Cardiac muscle cell (in vitro differentiated cells and primary cell): ENCODE measurements around the genes PJA1, NALF2 and ARR3.

GRCh38 chrX:68794704-68795198 is 34.1 kb upstream of the EFNB1 start:
- RAMPAGE, long total RNA = no peak
- RRBS = no CpG with 5 or more reads among the region's 4 CpGs

- RAMPAGE, long total RNA = no peak
- RRBS = no CpG with 5 or more reads among the region's 3 CpGs
These were observed 10.0 kb downstream of the EFNB1 start for GRCh38 chrX:68838848-68839173.

DNA sequence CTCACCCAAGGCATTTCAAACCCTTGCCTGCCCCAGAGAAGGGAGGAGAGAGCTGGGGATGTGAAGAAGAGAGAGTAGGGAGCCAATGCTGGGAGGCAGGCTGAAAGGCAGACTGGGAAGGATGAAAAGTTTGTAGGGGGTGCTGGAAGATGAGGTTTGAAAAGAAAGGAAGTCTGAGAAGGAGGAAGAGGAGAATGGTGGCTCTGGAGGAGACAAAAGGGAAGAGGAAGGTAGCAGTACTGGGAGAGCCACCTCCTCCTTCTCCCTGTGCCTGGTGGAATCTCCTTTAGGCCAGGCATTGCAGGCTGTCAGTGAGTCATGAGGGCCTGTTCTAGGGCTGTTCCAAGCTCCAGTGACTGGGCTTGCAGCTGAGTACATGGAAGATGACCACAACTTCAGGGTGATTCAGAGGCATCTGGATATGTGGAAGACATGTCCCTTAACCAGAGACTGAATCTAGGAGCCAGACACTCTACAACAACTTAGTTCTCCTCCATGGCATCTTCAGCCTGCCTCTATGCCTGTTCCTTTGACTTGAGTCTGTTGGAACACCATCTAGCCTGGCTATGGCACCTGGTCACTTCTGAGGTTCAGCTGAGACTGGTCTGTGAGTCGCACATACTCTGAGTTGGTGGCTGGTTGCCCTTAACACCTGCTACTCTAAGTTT is 107.8 kb downstream of the EFNB1 start:
- RAMPAGE, long total RNA = no peak
- RRBS = no CpG with 5 or more reads among the region's 1 CpG

GRCh38 chrX:69126604-69127031 is 38.6 kb downstream of the PJA1 start:
- RAMPAGE, long total RNA = no peak
- RRBS = no CpG with 5 or more reads among the region's 6 CpGs

- RAMPAGE, long total RNA = start-site peak on the minus strand at chrX:69165431-69165497, 3,634 and 2,360 reads in 2 replicates
- RRBS = no CpG with 5 or more reads among the region's 26 CpGs
These were observed at the start of gene PJA1 for GRCh38 chrX:69165353-69165894. Gene PJA1 (minus strand): TSS chrX:69165453.

DNA sequence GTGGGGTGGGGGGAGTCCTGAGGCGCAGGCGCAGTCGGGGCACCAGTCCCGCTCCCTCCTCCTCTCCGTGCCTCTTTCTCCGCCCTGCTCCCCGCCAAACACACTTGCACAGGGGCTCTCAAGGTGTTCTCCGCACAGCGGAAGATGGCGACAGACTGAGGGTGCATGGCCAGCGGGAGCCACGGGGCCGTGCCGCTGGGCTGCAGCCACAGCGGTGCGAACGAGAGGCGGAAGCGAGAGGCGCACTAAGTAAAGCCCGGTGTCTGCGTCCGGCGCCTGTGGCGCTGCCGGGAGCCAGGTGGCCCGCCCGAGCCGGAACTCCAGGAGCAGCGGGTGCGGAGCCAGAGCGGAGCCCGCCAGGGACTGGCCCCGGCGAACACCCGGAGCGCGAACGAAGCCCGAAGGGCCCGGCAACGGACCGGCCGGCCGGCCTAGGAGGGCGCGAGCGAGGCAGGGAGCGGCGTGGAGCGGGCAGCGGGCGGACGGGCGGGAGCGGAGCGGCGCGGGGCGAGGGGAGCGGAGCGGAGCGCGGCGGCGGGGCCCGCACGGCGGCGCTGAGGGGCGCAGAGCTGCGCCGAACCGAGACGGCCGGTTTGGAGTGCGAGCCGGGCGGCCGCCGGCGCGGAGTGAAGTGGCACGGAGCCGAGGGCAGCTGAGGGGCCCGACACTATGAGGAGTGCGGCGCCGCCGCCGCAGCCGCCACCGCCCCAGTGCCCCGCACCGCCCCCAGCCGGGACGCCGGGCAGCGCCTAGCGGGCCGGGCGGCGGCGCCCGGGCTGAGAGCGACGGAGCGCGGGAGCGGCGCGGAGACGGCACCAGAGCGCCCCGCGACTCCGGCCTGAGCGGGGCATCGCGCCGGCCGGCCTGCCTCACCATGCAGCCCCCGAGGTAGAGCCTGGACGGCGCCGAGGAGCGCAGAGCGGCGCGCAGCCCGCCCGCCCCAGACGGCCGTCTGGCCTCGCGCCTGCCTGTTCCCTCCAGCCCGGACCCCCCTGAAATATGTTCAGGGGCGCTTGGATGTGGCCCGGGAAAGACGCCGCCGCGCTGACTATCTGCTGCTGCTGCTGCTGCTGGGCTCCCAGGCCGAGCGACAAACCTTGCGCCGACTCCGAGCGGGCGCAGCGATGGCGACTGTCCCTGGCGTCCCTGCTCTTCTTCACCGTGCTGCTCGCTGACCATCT is at the start of gene NALF2:
Gene NALF2, plus strand, starts transcription at position 43 of the 1,181 bp plus-strand sequence.
- RAMPAGE, long total RNA = no peak
- RRBS = 6% methylated on average over 19 of the region's 155 CpGs

GRCh38 chrX:69507291-69507502 is 3.1 kb downstream of the NALF2 start:
- RAMPAGE, long total RNA = no peak
- RRBS = no CpG with 5 or more reads among the region's 4 CpGs

GRCh38 chrX:69555871-69557024 is 52.1 kb downstream of the NALF2 start:
- RAMPAGE, long total RNA = no peak
- RRBS = 23% methylated on average over 2 of the region's 19 CpGs

GRCh38 chrX:70135315-70135602 is 2.0 kb downstream of the IGBP1 start:
- RAMPAGE, long total RNA = no peak
- RRBS = no CpG with 5 or more reads among the region's 1 CpG

- RAMPAGE, long total RNA = no peak
- RRBS = no CpG with 5 or more reads among the region's 3 CpGs
These were observed 3.9 kb downstream of the IGBP1 start for GRCh38 chrX:70136969-70137634.

GRCh38 chrX:70267958-70268480 is at the start of gene ARR3:
Gene ARR3 (plus strand): TSS chrX:70268334.
- RAMPAGE, long total RNA = no peak

DNA sequence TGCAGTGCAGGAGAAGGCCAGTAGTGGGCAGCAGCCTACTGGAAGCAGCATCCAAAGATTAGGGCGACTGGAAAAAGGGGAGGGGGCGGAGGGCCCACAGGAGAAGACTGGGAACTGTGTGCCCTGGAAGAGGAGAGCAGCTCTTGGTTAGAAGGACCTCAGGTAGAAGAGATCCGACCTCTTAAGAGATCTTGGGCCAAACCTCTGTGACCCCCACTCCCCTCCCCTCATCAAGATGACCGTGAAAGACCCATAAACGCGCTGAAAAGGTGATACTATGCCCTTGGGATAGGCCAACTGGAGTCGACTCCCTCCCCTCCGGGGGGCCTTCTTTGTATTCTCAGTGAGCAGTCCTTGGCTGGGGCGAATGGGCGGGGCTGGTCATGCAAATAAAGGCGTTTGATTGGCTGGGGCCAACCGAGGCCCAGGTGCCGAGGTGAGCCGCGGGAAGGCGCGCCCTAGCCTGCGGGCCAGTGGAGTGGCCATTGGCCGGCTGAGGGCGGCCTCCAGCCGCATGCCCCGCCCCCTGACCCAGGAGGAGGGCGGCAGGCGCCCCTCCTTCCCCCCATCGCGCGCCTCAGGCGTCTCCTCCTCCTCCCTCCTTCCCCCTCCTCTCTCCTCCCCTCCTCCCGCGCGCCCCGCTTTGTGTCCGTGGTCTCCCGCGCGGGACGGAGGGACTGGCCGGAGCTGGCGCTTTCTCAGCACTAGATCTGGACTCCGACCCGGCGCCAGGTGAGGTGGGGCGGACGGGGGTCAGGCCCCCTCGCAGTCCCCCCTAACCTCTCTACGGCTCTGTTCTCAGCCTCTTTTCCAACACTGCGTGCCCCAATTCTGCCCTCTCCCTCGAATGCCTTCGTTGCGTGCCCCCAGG is 10.1 kb downstream of the DLG3 start:
- RAMPAGE, long total RNA = start-site peak on the plus strand centred at position 618 of the sequence, 108 bp wide, 1,186 and 491 reads in 2 replicates
- RRBS = 0% methylated on average over 3 of the region's 50 CpGs

DNA sequence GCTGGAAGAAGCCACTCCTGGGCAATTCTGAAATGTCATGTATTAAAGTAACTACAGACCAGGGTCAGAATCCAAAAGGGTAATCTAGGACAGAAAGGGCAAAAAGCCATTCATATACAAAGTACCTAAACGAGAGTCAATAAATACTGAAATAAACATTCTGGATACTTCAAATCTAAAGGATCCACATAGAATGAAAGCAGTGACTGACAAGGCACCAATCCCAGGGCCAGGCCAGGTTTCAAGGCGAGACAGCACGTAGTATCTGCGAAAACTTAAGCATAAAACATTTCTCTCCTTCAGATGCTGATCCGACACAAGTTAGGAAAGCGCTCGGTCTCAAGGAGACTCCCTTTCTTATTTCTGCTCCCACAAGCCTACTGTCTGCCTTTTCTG is 901 bp downstream of the SNX12 start:
- RAMPAGE, long total RNA = no peak
- RRBS = no CpG with 5 or more reads among the region's 7 CpGs

DNA sequence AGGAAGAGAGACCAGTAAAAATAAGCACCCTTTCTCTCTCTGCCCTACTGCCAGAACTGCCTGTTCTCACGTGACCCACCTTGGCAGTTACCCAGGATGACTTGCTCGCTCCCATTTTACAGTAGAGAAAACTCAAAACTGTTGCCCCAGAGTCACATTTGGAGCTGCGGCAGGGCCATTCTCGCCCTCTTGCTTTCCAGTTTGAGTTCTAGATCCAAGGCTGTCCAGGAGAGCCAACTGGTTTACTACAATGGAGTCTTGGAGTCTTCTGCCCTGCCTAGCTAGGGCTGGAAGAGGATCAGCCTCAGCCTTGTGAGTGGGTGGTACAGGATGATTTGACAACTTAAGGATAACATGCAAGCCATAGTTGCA is 1.0 kb upstream of the NLGN3 start:
- RAMPAGE, long total RNA = no peak
- RRBS = no CpG with 5 or more reads among the region's 4 CpGs

GRCh38 chrX:71217264-71217894 is 5.6 kb upstream of the GJB1 start:
- RAMPAGE, long total RNA = no peak
- RRBS = no CpG with 5 or more reads among the region's 7 CpGs

DNA sequence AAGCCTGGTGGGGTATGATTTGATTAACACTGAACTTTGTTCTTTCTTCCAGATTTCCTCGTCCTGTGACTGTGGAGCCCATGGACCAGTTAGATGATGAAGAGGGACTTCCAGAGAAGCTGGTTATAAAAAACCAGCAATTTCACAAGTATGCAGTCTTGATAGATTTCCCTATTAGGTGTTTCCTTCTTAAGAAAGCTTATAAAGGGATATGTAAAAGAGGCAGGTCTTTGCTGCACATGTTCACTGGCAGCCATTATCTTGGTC is 5.1 kb upstream of the ITGB1BP2 start:
- RAMPAGE, long total RNA = no peak
- RRBS = no CpG with 5 or more reads among the region's 1 CpG

DNA sequence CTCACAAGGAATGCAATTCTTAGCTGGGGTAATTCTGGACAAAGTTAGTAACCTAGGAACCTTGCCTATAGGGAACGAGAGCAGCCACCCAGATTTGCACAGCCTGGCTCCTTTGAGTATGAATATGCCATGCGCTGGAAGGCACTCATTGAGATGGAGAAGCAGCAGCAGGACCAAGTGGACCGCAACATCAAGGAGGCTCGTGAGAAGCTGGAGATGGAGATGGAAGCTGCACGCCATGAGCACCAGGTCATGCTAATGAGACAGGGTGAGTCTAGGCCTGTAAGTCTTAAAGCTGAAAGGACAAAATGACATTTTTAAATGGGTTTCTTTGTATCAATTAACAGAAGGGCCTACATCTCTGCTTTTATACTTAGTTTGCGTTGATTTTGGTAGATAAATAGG is 4.8 kb upstream of the ITGB1BP2 start:
- RAMPAGE, long total RNA = no peak
- RRBS = no CpG with 5 or more reads among the region's 6 CpGs

GRCh38 chrX:71397073-71397713 is 31.0 kb downstream of the TAF1 start:
- RAMPAGE, long total RNA = no peak
- RRBS = no CpG with 5 or more reads among the region's 14 CpGs

GRCh38 chrX:71459232-71459859 is 73.6 kb upstream of the OGT start:
- RAMPAGE, long total RNA = no peak
- RRBS = no CpG with 5 or more reads among the region's 4 CpGs

- RAMPAGE, long total RNA = no peak
- RRBS = no CpG with 5 or more reads among the region's 11 CpGs
These were observed 849 bp upstream of the CXCR3 start for GRCh38 chrX:71619037-71619683.